ENCODE data around the gene RSBN1.

DNA sequence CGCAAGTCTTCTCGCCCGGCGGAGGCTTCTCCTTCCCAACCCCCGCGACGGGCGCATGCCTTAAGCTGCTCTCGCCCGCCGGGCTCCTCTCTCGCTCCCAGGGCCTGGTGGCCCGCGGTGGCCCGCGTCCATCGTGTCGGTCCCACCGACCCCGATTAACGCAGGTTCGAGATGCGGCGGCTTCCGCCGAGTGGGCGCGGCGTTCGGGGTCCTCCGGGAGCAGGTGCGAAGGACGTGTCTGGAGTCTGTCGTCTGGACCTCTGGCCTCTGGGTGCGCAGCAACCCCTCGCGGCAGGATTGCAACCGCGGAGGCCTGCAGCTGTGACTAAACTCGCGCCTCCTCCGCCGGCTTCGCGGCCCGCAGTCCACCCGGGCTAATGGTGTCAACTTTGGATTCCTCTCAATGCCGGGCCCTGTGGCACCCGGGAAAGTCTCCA is 25.5 kb downstream of the TAFA3 start:
- RRBS = 3% methylated on average over 11 of the region's 49 CpGs

DNA sequence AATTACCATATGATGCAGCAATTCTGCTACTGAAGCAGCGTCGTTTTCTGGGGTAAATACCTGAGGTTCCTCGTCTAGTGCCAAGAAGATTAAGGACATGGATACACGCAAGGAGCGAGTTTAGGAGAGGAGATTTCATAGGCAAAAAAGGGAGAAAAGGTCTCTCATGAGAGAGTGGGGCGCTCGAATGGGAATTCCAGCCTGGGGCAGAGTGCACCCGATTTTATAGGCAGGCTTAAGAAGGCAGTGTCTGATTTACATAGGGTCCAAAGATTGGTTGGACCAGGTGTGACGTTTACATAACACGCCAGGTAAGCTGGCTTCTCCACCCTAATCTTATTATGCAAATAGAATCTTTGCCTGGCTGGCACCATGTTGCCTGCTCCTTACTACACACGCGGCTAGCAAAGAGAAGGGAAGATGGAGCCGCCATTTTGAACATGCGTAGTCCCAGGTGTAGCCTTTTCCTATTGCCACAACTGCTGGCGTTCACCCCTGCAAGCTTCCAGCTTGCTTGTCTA is 103.8 kb downstream of the SLC16A1 start:
- RRBS = no CpG with 5 or more reads among the region's 15 CpGs

DNA sequence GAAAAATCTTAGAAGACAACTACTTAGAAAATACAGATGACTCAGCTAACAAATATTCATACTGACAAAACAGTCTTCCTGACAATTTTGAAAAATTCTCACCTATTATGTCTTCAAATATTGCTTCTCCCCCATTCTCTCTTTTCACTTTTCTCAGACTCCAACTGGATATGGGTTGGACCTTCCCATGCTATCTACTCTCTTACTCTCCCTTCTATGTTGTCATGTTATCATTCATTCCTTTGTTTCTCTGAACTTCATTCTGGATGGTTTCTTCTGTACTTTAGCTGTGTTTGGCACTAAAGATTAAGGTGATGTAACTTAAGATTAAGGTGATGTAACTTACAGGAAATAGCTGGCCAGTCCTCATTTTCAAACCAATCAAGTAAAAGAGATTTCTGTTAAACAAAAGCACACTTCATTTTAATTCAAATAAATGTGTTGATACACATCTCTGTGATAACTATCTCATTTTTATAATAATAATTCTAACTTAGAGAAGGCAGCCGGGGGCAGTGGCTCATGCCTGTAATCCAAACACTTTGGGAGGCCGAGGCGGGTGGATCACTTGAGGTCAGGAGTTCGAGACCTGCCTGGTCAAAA is 20.2 kb downstream of the SLC16A1 start:
- RRBS = no CpG with 5 or more reads among the region's 4 CpGs

DNA sequence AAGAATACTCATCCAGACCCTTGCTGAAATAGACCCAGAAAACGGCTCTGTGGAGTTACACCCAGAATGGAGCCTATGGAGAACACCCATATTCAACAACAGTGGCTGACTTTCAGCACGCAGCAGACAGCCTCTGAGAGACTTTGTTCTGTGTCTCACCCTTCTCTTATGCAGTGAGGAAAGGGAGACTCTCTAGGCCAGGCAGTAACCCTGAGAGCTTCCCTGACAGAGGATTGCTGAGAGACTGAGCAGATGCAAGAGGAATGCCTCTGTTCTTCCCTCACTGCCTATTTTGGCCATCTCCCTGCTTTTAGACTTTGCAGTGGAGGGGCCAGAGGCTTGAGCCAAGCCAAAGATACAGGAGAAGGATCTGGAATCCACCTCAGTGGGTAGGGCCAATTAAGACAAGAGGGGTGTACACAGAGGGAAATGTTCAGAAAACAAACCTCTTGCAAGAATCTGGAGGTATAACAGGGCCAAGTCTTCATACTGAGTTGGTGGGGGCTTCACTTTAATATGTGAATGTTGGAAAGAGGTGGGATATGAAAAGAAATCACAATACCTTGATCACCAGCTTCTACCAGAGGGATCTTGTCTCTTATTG is 41.9 kb upstream of the SLC16A1 start:
- RRBS = no CpG with 5 or more reads among the region's 2 CpGs

DNA sequence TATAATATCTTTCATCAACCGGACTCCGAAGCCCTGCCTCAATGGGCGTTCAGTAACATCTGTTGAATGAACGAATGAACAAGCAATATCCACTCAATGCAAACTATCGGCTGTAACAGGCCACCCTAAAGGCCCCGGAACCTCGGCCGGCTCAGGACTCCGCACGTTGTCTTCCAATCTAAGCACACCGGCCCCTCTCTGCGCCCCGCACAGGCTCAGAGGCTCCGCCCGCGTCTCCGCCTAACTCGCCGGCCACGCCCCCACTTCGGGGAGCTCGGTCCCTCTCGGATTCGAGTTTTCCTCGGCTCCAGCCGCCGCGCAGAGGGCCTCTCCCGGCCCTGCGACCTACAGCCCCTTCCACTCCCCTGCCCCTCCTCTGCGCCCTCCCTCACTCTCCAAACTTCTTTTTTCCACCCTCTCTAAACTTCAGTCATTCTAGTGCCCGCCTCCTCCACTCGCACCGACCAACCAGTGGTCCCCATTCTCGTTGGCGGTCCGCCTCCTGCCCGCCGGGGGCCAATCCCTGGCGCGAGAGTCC is 422 bp upstream of the MAGI3 start:
- RRBS = under 1% methylated on average over 20 of the region's 41 CpGs

- RRBS = no CpG with 5 or more reads among the region's 2 CpGs
These were observed 115.3 kb downstream of the MAGI3 start for GRCh38 chr1:113505477-113506120.

DNA sequence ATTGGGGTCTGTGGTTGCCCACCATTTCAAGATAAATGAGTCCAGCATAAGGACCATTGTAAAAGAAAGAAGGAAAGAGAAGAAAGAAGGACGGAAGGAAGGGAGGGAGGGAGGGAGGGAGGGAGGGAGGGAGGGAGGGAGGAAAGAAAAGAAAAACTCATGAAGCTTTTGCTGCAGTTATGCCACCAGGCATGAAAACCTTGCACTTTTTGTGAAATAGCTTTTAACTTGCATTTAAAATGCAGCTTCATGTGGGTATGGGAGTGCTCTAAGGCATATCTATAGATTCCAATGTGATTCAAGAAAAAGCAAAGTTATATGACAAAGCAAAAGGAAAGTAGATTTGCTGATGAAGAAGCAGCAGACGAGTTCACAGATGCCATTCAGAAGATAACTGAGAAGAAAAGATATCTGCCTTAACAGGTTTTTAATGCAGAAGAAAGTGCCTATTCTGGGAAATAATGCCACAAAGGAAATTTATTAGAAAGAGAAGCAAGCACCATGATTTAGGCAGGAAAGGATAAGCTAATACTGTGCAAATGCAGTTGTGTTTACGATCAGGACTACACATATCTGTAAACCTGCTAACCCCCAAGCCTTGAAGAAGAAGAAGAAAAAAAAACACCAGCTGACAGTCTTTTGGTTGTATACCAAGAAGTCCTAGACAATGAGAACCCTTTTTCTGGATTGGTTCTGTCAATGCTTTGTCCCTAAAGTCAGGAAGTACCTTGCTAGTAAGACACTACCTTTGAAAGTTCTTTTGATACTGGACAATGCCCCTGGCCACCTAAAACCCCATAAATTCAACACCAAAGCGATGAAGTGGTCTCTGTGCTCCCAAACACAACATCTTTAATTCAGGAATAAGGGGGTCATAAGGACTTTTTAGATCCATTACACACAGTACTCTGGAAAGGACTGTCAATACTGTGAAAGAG is 68.0 kb downstream of the PHTF1 start:
- RRBS = no CpG with 5 or more reads among the region's 4 CpGs

- RRBS = no CpG with 5 or more reads among the region's 3 CpGs
These were observed 39.8 kb downstream of the PHTF1 start for GRCh38 chr1:113719426-113719971.

- RRBS = no CpG with 5 or more reads among the region's 4 CpGs
These were observed 2.0 kb upstream of the PHTF1 start for GRCh38 chr1:113761119-113761900.

GRCh38 chr1:113812353-113812788 is at the start of gene RSBN1:
Gene RSBN1 (minus strand): TSS chr1:113812476.
- RRBS = no CpG with 5 or more reads among the region's 36 CpGs

GRCh38 chr1:113974970-113975603 is 4.2 kb upstream of the OLFML3 start:
- RRBS = no CpG with 5 or more reads among the region's 4 CpGs

- RRBS = no CpG with 5 or more reads among the region's 3 CpGs
These were observed 82.2 kb upstream of the SYT6 start for GRCh38 chr1:114235942-114236276.

GRCh38 chr1:114251177-114251564 is 97.5 kb upstream of the SYT6 start:
- RRBS = no CpG with 5 or more reads among the region's 7 CpGs

DNA sequence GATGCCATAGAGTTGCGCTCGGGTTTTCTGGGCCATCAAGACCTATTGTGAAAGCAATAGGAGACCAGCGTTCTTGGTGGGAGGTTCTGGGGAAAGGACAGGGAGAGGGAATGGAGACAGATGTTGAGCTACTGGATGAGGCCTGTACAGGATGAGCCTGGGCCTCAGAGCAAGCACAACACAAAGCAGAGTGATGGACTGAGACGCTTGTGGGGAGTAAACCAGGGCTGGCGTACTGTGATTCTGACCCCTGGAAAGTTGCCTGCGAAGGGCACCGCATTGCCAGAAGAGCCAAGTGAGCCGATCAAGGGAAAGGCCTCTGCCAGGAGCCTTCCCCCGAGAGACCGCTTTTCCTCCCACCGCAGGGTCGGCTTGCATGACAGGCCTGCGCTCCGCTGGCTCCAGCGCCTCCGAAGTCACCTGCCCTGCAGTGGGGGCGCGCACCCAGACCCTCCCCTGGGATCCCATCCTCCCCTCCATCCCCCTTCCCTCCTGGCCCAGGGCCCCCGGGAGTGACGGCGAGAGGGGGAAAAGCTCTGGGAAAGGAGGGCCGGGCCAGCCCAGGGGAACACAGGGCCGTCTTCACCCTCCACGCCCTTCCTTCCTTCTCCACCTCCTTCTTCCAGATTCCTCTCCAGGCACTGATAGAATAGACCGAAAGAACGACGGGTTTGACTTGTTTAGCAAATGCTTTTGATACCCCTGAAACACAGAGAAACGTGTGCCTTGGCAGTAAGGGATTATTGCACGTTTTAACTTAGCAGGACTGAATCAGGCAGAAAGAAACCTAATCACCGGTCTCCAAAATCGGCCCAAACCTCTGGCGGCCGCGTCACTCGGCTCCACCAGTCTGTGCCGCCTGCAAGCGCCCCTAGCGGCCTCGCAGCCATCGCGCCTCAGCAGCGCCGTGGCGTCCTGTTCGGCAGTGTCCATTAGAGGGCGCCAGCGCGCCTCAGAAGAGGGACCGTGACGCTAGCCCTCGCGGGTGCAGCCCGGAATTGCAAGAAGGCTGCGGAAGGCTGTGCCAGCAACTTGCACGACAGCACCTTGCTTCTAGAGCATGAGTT is 164.9 kb downstream of the TRIM33 start:
- RRBS = 0% methylated on average over 1 of the region's 55 CpGs

- RRBS = no CpG with 5 or more reads among the region's 3 CpGs
These were observed 115.4 kb downstream of the TRIM33 start for GRCh38 chr1:114395284-114396272.

DNA sequence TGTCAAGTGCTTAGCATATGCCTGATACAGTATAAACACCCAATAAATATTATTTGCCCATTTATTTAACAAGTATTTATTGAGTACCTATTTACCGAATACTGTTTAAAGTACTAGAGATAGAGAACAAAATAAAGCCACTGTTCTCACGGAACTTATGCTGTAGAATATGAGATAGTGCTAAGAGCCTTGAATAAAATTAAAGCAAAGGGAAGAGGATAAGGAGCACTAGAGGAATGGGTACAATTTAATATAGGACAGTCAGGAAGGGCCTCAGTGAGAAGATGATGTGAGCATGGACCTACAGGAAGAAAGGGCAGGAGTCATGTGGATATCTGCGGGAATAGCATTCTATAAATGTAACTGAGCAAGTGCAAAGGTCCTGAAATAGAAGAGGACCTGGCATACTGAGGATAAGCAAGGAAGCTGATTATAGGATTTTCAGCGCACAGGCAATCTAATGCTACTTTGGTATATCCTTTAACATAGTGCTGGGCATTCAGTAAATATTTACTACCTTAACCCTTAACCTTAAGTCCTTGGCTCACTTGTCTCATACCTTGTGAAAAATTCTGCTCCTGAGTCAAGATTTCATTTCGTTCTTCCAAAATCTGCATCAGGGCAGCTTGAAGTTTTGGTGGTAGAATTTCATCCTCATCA is 12.6 kb upstream of the BCAS2 start:
- RRBS = no CpG with 5 or more reads among the region's 5 CpGs

DNA sequence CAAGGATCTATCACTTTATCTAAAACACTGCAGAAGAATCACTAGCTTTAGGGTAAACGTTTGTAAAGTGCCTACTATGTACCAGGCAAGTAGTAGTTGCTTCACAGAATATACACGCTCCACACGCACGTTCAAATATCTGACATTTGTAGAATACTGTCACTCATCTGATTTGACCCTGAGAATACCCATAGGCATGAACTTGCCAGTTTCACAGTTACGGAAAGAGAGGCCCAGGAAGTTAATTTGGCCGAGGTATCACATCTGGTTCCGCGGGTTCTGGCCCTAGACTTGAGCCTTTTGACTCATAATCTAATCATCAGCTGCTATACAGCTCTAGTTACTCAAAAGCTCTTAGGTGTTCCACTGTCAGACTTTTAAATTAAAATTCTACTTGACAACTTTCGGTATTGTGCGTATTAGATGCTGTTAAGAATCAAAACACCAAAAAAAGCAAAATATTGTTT is 724 bp downstream of the DENND2C start:
- RRBS = no CpG with 5 or more reads among the region's 10 CpGs

GRCh38 chr1:114717000-114717401 is 430 bp upstream of the NRAS start:
- RRBS = no CpG with 5 or more reads among the region's 6 CpGs

- RRBS = no CpG with 5 or more reads among the region's 4 CpGs
These were observed 8.4 kb upstream of the NRAS start for GRCh38 chr1:114724824-114725476.

- RRBS = no CpG with 5 or more reads among the region's 6 CpGs
These were observed 27.9 kb downstream of the TSHB start for GRCh38 chr1:115057558-115057956.

Data from non-pigmented ciliary epithelial cell (primary cell).